Measurements from ENCODE around the gene RTL8B.

DNA sequence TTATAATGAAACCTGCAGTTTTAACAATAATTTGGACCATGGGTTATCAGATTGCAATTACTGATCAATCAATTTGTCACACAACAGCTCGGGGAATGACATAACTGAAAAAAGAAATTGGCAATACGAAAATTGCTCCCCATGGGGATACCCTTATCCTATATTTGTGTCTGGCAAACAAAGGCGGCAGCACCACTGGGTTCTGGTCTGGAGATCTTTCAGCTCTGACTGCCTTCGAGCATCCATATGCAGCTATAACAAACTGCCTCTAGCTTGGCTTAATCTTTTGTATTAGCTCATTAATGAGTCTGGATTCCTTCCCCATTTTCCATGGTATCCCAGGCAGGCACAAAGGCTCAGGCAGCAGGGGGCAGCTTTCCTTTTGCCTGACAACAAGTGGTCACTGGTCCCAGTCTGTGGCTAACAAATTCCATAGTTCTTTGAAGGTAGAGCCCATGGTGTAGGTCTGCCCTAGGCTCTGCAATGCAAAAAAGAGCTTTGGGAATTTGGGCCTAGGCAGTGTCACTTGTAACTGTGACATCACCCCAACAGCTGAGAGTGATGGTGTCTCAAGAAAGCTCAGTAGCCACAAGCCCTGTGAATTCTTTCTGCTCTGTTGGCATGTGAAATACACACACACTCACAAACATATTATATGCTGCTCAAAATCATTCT lies 234.3 kb upstream of the GPC4 start:
- PRO-cap, 7 experiments: no peak in any of the 7 experiments
- RAMPAGE, long total RNA, 2 experiments: no peak in any of the 2 experiments

- PRO-cap, 7 experiments: no peak in any of the 7 experiments
- RAMPAGE, long total RNA, 2 experiments: no peak in any of the 2 experiments
Measured at GRCh38 chrX:133986173-133986467, 726 bp upstream of the GPC3 start.

DNA sequence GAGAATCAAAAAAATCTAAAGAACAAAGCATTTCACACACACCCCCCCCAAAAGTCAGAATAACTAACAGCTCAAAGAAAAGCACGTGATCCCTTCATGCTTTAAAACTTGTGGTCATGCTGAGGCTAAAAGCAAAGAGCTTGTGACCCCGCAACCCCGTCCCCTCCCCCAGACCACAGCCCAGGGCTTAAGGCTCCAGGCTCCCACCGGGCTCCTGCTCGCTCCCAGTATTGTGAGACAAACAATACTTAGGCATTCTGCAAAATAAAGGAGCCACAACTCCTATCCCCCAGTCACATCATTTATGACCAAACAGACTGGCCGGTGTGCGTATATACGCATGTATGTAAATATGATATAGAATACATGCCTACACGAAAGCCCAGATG lies 62.1 kb upstream of the CCDC160 start:
- PRO-cap, 7 experiments: no peak in any of the 7 experiments
- RAMPAGE, long total RNA, 2 experiments: no peak in any of the 2 experiments

DNA sequence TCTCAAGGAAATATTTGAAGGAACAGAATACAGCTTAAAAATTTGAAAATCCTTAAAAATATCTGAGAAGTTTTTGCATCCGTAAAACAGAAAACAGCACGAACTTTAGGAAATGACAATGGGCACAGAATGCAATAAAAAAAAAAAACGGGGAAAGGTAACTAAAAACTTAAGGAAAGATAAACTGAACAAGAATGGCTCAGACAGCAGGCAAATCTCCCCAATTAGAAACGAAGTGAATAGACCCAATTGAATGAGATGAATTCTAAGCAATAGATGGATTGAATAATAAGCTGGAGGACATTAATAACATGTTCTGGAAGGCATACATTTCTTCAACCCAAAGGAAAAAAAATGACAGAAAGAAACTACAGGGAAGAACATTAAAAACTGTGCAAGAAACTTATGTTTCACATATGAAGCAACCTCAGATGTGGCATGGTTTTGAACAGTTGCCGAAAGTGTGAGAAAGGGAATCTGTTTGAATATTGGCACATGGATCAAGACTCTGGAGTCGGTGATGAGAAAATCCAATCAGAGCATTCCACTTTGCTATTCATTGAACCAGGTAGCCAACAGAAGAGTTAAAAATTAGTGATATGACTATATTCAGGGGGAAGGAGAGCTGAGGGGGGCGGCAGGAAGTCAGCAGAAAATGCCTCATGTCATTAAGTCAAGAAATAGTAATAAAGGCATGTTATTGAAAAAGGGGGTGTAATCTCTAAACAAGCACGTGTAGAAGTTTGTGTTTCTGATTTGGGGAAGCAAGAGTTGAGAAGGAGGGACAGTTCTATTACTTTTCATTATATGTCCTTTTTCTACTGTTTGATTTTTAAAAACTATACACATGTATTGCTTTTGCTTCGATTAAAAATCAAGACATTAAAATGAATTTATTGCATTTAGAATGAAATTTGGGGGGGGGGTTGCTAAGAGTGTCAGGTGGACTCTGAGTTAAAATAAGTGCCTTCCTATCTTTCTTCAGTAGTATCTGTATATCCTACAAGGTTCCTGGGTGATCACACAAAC lies 1.1 kb downstream of the SMIM10 start:
- PRO-cap, 7 experiments: no peak in any of the 7 experiments
- RAMPAGE, long total RNA, 2 experiments: no peak in any of the 2 experiments

DNA sequence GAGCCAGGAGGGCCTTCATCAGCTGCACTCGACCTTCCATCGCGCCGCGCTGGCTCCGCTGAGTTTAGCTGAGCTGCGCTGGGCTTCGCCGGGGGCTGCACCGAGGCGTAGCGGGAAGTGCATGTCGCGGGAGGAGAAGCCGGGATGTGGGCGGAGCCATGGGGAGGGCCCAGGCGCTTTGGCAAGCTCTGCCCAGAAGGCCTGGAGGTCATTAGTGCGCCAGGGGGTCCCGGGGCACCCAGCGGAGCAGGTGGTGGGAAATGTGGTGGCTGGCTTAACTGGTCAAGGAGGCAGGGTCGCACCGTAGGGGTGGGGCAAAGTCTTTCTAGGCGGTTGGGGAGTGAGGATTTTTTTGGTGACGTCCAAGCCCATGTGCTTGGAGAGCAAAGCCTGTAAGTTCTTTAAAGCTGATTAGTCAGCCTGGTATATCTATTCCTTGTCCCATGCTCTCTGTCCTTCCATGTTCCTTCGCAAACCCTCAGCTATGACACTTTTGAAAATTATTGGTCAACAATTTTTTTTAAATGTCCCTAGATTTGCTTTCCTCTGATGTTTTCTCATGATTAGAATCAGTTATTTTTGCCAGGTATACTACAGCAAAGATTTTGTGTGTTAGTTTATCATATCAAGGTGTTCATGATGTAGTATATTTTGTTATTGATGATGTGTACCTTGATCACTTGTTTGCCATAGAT lies at the start of gene RTL8B:
Gene RTL8B, minus strand, starts transcription at position 123 of the 695 bp plus-strand sequence.
- PRO-cap, 7 experiments: peak in 7 of 7 experiments; most common plus-strand start position 195 of the sequence (in 3); most common minus-strand start position 60 of the sequence (in 7)
- RAMPAGE, long total RNA, 2 experiments: no peak in any of the 2 experiments

DNA sequence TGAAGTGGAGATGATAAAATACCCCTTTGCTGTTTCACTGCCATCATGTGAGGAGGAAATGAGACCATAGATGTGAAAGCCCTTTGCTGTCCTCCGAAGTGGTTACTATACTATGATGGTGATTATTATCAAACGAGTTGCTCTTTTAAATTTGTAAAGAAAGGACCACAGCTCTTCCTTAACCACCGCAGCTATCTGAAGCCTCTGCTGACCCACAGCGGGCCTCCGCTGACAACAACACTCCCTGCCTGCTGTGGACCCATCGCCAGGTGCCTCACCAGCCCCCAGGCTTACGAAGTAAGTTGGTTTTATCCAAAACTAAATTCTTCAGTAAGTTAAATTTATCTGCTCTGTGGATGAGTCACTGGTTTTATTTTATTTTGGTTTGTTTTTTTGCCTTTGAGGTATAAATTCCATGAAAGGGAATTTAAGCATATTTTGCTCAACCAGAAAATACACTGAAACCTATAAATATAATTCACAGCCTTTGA lies 54.7 kb downstream of the SLC9A6 start:
- PRO-cap, 7 experiments: peak in 1 of 7 experiments; most common minus-strand start position 206 of the sequence (in 1)
- RAMPAGE, long total RNA, 2 experiments: no peak in any of the 2 experiments

DNA sequence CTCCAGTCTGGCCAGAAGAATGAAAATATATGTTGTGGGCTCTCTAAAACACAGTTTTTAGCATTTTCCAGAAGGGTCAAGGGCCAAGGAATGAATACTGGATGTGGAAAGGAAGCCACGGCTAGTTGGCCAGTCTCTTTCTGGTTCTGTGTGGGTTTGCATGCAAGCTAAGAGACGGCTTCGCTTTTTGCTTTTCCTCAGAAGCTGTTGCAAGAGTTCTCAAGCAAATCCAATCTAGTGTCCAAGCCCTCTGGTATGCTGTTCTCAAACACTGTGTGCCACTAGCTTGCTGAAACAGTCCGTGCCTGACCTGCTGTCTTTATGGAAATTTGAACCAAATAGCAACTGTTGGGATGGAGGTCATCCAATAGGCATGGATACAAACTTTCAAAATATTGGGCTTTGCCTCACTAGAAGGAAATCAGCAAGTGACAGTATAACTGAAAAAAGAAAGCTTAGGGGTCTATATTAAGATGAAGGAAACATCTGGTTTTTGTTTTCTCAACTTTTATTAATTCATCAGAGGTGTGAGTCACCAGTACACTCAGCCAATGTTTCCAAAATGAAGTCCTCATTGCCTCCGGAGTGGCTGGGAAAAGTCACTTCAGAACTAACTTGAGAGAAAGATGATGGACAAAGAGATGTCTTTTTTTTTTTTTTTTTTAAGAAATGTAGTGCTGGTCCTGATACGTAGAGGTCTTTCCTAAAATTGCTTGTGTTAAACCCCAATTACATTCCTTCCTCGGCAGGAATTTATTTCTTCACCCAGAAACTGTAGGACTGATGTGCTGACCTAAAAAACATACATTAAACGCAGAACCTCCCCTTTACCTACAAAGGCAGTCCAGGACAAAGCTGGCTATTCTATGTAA lies 70.6 kb downstream of the SLC9A6 start:
- PRO-cap, 7 experiments: peak in 3 of 7 experiments; most common plus-strand start position 132 of the sequence (in 1); most common minus-strand start position 158 of the sequence (in 1)
- RAMPAGE, long total RNA, 2 experiments: no peak in any of the 2 experiments

GRCh38 chrX:136127073-136127569 lies 69.7 kb upstream of the FHL1 start:
- PRO-cap, 7 experiments: no peak in any of the 7 experiments
- RAMPAGE, long total RNA, 2 experiments: no peak in any of the 2 experiments

- PRO-cap, 7 experiments: peak in 7 of 7 experiments; most common plus-strand start chrX:136147011 (in 1); most common minus-strand start chrX:136147334 (in 6)
- RAMPAGE, long total RNA, 2 experiments: no peak in any of the 2 experiments
Measured at GRCh38 chrX:136146617-136147454, 50.0 kb upstream of the FHL1 start.

DNA sequence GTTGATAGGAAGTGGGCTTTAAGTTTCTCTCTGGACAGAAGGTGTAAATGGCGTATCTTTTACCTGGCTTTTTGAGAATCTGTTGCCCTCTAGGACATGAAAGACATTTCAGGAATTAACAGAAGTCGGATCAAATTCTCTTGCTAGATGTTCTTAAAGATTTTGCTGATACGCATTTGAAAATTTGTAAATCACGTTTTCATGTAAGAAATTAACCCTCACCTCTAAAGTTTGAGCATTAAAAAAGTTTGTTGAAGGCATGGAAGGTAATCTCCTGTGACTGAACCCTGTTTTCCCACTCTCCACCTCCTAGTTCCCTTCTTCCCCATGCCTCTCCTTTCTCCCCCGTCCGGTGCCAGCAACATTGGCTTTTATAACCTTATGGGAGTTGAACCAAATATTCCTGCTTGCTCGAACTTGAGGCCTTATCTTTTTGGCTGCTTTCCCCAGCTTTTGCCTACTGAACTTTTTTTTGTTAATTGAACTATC lies 46.8 kb upstream of the FHL1 start:
- PRO-cap, 7 experiments: no peak in any of the 7 experiments
- RAMPAGE, long total RNA, 2 experiments: no peak in any of the 2 experiments

GRCh38 chrX:136210127-136211209 lies 13.6 kb downstream of the FHL1 start:
- PRO-cap, 7 experiments: no peak in any of the 7 experiments
- RAMPAGE, long total RNA, 2 experiments: no peak in any of the 2 experiments

DNA sequence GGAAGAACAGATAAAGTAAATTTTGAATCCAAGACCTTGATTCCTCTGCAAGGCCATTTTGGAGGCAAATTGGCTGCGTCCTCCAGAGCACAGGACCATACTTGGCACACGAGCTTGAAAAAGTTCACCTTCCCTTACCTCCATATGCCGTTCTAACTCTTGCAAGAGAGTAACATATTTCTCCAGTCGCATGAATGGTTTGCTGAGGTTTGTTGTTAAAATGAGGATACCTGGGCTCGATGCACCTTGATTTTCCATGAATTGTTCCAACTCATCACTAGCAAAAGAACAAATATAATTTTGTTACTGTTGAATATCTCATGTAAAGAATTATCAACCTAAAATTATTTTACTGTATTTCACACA lies 42.5 kb downstream of the CD40LG start:
- PRO-cap, 7 experiments: no peak in any of the 7 experiments
- RAMPAGE, long total RNA, 2 experiments: no peak in any of the 2 experiments

GRCh38 chrX:136766820-136767064 lies 14.0 kb downstream of the ARHGEF6 start:
- PRO-cap, 7 experiments: peak in 7 of 7 experiments; most common plus-strand start chrX:136766979 (in 7); most common minus-strand start chrX:136766948 (in 2)
- RAMPAGE, long total RNA, 2 experiments: no peak in any of the 2 experiments

DNA sequence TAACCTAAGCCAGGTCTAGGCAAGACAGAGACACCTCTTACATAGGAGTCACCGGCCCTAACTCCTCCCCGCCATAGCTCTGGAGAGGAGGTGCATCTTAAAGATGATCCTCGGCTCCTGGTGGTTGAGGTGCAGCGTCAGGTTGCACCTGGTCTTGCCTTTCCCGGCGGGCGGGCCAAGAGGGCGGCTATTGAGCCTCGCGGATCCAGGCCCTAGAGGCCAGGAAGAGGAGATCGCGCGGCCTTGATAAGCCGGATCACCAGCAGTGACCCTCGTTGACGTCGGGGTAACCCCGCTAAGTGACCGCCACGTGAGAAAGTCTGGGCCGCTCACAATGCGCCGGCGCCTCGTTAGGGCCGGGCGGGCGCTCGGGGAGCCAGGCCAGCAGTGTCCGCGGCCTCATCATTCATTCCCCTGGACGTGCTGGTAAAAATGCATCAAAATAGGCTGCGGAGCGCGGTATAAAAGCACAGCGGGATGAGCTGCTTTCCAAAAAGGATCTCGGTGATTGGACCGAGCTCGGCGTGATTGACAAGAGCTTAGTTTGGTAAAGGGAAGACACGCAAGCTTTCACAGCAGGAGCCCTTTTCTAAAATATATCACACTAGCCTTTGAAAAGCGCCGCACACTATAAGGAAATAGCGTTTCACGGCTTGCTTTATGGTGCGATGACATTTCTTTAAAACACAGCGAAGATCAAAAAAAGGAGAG lies 16.0 kb upstream of the ZIC3 start:
- PRO-cap, 7 experiments: no peak in any of the 7 experiments
- RAMPAGE, long total RNA, 2 experiments: no peak in any of the 2 experiments

- PRO-cap, 7 experiments: no peak in any of the 7 experiments
- RAMPAGE, long total RNA, 2 experiments: no peak in any of the 2 experiments
Measured at GRCh38 chrX:138778441-138778749, 66.9 kb upstream of the FGF13 start.

DNA sequence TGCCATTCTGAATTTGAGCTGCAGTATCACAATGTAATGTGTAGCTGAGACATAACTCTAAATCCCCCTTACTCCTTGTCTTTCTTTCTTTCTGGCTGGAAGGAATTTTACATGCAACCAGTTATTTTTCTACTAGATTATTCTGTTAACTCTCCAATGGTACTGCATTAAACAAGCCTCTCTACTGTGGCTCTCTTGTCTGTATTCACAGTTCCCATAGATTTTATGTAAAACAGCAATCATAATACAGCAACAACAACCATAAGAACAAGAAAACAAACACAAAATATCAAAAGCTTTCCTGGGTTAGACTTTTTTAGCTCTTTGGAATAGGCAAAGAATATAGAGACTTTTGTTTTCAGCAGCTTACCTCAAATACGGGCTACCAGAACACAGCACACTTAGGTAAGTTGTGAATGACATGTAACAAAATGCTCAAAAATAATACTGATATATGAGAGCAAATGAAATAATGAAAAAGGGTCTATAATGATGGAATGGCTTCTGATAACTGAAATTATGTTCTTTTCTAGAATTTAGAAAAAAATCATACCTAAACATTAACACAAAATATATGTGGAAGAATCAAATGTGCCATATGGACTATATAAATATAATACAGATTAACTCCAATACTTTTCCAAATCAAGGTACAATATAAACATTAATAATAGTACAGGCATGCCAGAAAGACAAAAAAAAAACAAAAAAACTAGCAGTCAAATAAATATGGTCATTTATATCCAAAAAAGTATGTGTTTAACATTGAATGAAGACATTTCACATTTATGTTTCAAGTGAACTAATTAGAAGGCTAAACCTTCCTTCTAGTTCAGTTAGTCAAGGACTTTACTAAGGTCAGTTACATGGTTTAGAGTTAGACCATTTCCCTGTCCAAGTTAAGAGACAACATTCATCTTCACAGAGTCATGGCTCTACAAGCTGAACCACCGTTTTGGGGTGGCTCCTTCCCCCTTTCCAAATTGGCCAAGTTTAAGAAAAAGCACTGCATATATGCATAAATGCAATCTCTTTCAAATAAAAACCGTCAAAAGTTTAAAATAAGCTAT lies 19.3 kb upstream of the MCF2 start:
- PRO-cap, 7 experiments: no peak in any of the 7 experiments
- RAMPAGE, long total RNA, 2 experiments: no peak in any of the 2 experiments

DNA sequence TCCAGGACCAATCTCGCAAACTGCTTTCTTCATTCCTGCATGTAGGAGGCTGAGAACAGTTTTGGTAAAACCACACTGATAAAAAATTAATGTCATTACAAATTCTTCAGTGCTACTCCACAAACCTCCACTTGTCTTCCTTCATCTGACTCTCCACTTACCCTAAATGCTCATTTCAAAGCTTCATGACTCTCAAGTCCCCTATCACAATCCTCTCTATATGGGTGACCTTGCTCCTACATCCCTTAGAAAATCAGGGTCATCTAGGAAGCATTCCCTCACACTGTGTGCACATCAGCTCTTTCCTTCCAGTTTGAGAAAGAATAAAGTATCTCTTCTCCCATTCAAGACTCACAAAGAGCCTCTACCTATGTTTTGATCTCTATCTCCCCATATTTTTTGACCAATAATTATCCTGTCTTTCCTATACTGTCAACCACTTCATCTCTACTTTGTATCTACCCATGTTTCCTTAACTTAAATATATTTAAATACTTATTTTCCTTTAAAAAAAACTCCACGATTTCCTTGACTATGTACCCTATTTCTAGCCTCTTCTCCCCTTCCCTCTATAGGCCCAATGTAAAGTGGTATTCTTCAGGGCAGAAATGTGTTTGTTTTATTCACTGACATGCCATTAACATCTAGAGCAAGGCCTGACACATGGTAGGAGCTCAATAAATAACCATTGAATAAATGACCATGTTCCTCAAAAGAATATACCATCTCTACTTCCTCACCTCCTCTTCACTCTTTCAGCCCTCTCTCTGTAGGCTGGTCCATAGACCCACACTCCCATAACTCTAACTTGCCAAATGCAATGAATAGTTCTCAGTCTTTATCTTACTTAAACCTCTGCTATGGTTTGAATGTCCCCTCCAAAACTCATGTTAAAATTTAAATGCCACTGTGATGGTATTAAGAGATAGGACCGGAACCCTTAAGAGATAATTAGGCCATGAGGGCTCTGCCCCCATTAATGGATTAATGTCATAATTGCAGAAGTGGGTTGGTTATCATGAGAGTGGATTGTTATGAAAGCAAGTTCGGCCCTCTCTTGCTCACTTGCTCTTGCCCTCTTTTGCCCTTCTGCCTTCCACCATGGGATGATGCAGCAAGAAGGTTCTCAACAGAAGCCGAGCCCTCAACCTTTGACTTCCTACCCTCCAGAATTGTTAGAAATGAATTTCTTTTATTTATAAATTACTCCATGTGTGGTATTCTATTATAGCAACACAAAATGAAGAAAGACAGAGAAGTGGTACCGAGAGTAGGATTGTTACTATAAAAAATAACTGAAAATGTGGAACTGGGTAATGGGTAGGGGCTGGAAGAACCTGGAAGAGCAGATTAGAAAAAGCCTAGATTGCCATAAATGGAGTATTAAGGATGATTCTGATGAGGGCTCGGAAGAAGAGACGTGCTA lies 83.5 kb downstream of the ATP11C start:
- PRO-cap, 7 experiments: no peak in any of the 7 experiments
- RAMPAGE, long total RNA, 2 experiments: start-site peak on the minus strand in 1 of 2 experiments, centred at position 723 of the sequence, 6 reads per replicate

DNA sequence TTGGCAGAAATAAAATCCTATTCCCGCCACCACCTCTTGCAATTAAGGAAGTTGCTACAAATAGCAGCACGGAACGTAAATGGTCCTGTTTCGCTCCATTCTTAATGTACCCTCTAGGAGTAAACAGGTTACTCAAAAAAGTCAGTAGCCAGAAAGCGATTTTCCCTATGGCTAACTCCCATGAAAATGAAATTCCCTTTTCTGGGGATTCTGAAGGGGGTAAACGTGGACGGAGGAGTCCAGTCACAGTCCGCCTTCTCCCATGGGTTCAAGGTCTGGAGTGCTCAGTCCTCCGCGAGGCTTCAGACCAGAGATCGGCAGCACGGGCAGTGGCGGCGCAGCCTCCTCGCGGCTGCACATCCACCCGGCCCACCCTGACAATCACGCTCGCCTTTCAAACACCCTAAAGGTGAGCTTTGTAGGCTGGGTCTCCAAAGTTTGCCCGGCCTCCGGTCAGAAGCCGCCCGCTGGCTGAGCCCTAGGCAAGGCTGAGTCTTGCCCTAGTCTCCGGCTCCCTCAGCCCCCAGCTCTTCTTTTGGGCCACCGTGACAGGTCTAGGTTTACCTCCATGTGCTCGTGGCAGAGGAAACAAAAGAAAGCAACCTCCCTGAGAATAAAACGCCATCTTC lies 1.7 kb downstream of the ATP11C start:
- PRO-cap, 7 experiments: peak in 5 of 7 experiments; most common plus-strand start position 305 of the sequence (in 5)
- RAMPAGE, long total RNA, 2 experiments: no peak in any of the 2 experiments

- PRO-cap, 7 experiments: peak in 7 of 7 experiments; most common plus-strand start chrX:139932308 (in 6); most common minus-strand start chrX:139932198 (in 4)
- RAMPAGE, long total RNA, 2 experiments: no peak in any of the 2 experiments
Measured at GRCh38 chrX:139931875-139932932, 649 bp downstream of the ATP11C start.

GRCh38 chrX:139933360-139933865 lies 560 bp upstream of the ATP11C start:
- PRO-cap, 7 experiments: peak in 7 of 7 experiments; most common plus-strand start chrX:139933632 (in 3); most common minus-strand start chrX:139933525 (in 7)
- RAMPAGE, long total RNA, 2 experiments: no peak in any of the 2 experiments

All from ovary (tissue), 7 donors.